Breast (tissue), 4 donors: Measurements from ENCODE around the genes TRIB2 and LRATD1.

DNA sequence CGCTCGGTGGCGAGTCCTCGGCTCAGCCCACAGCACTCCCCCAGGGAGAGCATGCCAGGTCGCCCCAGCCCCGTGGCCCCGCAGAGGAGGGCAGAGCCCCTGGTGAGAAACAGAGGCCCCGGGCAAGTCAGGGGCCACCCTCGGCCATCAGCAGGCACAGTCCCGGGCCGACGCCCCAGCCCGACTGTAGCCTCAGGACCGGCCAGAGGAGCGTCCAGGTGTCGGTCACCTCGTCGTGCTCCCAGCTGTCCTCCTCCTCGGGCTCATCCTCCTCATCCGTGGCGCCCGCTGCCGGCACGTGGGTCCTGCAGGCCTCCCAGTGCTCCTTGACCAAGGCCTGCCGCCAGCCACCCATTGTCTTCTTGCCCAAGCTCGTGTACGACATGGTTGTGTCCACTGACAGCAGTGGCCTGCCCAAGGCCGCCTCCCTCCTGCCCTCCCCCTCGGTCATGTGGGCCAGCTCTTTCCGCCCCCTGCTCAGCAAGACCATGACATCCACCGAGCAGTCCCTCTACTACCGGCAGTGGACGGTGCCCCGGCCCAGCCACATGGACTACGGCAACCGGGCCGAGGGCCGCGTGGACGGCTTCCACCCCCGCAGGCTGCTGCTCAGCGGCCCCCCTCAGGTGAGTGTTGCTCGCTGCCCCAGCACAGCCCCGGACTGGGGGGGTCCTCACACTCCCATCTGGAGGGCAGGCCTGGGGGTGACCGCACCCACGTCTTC, 51.5 kb downstream of the NTSR2 start:
- PRO-cap, 3 experiments = no peak in any of the 3 experiments
- RRBS = 93% methylated on average over 10 of the region's 46 CpGs

DNA sequence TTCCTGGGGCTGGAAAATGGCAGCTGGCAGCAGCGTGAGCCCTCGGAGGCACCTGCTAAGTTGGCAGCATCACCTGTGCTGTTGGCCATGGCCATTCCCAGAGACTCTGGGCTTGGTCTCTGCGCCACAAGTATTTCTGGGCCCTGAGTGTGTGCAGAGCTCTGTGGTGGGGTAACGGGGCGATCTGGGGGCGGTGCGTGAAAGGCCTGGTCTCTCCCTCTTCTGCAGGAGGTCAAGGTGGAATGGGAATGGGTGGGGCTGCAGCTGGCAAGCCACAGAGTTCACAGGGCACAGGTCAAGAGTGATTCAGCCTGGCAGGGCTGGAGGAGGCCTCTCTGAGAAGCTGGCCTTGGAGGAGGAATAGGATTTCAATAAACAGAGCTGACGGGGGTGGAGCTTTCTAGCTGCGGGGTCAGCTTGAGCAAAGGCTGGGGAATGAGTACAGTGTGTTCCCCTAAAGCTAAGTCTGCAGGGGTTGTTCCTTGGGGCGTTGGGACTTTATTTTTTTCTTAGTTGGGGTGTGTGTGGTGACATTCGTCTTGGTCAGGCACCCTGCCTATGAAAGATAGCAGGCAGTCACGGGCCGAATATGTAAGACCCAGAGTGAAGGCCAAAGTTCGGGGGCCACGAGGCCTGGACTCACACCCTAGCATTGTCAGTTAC, 10.4 kb upstream of the NTSR2 start:
- PRO-cap, 3 experiments = no peak in any of the 3 experiments
- RRBS = no CpG with 5 or more reads among the region's 15 CpGs

GRCh38 chr2:11744649-11745524, 1.5 kb upstream of the LPIN1 start:
- PRO-cap, 3 experiments = no peak in any of the 3 experiments
- RRBS = 49% methylated on average over 2 of the region's 15 CpGs

DNA sequence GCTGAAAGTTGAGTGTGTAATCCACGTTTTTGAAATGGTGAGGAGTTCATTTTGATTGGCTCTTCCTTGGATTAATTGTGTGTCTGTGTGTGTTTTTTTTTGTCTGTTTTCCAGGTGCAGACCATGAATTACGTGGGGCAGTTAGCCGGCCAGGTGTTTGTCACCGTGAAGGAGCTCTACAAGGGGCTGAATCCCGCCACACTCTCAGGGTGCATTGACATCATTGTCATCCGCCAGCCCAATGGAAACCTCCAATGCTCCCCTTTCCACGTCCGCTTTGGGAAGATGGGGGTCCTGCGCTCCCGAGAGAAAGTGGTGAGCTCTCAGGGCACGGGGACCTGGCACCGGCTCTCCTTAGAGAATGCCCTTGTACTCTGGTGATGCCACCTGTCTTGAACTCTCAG, 19.0 kb downstream of the LPIN1 start:
- PRO-cap, 3 experiments = no peak in any of the 3 experiments
- RRBS = no CpG with 5 or more reads among the region's 12 CpGs

DNA sequence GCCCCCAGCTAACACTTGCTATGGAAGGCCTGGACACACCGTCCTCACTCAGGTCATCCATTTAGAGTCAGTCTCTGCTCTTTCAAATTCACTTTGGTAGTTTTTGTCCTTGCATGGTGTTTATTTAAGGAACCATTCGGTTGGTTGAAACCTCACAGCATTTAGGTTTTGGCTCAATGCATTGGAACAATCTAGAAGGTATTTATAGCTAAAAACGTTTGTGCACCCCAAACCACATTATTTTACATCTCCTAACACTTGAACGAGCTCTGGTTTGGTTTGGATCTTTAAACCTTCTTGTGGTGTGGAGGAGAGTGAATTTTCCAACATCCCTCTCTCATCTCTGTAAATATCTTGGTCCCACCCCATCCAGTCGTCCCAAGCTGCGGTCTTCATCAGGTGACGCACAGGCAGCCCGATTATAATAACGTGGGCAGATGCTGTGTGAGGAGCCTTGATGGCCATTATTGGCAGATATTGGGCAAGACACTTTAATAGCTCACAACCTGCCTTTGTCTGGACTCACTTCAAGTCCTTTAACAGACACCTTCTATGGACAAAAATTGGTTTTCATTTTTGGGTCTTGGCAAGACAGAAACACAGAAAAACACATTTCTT, 288.0 kb downstream of the LPIN1 start:
- PRO-cap, 3 experiments = no peak in any of the 3 experiments
- RRBS = no CpG with 5 or more reads among the region's 9 CpGs

DNA sequence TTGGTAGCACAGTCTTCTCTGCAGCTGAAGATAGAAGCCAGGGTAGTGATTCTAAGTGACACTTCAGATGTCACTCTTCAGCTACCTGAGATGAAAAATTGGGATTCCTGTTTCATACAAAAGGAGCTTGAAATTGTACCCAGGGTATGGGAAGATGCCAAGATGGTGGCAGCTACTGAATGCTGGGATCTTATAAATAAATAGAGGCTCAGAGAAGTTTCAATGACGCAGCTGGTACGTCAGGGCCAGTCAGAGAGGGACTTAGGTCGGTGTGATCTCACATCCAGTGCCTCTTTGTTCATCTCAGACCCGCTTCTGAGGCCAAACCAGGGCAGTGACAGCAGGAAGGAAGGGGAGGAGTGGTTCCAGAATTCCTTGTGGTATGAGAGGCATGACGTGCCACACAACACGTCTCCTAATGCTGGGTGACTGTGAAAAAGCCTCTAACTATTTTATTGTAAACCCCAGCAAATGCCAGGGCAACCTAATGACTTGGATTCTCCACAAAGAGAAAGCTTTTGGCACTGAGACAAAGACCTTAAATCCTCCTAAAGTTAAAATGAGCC, 423.2 kb downstream of the LPIN1 start:
- PRO-cap, 3 experiments = peak in 2 of 3 experiments; most common minus-strand start position 296 of the sequence (in 2)
- RRBS = no CpG with 5 or more reads among the region's 6 CpGs

DNA sequence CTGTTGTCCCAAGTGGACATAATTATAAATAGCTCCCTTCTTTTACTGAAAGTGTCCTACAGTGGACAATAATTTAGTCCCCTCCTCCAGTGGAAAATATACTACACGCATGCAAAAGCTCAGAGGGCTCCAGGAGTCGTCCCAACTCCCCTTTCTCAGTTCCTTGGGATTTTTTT, 1.2 kb upstream of the TRIB2 start:
- PRO-cap, 3 experiments = no peak in any of the 3 experiments
- RRBS = no CpG with 5 or more reads among the region's 2 CpGs

DNA sequence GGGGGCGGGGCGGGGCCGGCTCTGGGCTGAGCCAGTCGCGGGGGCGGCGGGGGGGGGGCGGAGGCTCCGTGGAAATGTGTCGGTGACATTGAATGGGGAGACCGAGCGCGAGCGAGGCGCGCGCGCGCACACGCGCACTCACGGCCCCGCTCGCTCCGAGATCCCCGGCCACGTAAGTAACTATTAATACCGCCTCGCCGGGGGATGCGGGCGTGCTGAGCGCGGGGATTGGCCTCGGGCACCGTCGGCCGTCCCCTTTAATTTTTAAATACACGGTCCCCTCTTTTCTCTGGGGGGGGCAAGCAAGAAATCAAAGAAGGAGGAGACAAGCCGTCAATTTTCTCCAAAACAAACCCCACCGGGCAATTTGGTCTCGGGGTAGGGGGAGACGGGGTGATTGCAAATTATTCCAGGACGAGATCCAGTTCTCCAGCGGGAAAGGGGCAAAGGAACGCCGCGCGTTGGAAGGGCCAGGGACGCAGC, at the start of gene TRIB2:
TRIB2 (plus strand) TSS at position 98 of the 483 bp plus-strand sequence.
- PRO-cap, 3 experiments = peak in 3 of 3 experiments; most common plus-strand start position 88 of the sequence (in 2); most common minus-strand start position 157 of the sequence (in 2)
- RRBS = no CpG with 5 or more reads among the region's 50 CpGs

DNA sequence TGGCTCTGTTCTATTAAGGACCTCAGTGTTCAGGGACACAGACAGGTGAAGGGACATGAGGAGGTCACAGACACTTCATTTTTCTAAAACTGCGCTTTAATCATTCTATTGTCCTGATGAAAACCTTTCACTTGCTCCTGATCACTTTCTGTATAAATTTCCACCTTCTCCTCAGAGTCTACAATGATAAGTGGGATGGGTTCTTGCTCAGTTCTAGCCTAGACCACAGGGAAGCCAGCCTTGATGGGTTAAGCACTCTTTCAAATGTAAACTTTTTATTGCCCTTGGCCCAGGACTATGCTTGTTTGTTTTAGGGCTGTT, 59.5 kb downstream of the TRIB2 start:
- PRO-cap, 3 experiments = no peak in any of the 3 experiments
- RRBS = no CpG with 5 or more reads among the region's 1 CpG

- PRO-cap, 3 experiments = no peak in any of the 3 experiments
- RRBS = no CpG with 5 or more reads among the region's 4 CpGs
These were observed 289.6 kb downstream of the TRIB2 start for GRCh38 chr2:13006383-13006671.

GRCh38 chr2:14364686-14364885, 267.9 kb upstream of the LRATD1 start:
- PRO-cap, 3 experiments = no peak in any of the 3 experiments
- RRBS = no CpG with 5 or more reads among the region's 2 CpGs

DNA sequence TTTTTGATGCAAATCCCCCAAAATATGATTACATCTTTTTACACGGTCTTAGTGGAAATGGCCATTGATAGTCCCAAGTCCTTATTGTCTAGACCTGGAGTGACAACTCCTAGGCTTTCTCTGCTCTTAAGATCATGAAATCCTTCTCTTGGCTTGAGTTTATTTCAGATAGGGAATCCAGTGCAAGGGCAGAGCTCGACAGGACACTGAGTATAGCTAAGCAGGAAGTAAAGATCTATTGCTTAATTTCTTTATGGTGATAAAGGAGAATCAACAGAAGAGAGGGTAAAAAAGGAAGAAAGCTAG, 74.2 kb upstream of the LRATD1 start:
- PRO-cap, 3 experiments = no peak in any of the 3 experiments
- RRBS = no CpG with 5 or more reads among the region's 2 CpGs

GRCh38 chr2:14628753-14629395, 3.6 kb upstream of the LRATD1 start:
- PRO-cap, 3 experiments = no peak in any of the 3 experiments
- RRBS = no CpG with 5 or more reads among the region's 2 CpGs

- PRO-cap, 3 experiments = peak in 3 of 3 experiments; most common plus-strand start chr2:14632722 (in 3); most common minus-strand start chr2:14632533 (in 2)
- RRBS = 3% methylated on average over 26 of the region's 66 CpGs
These were observed at the start of gene LRATD1 for GRCh38 chr2:14632336-14632899. Gene LRATD1, plus strand, starts transcription at chr2:14632717.

DNA sequence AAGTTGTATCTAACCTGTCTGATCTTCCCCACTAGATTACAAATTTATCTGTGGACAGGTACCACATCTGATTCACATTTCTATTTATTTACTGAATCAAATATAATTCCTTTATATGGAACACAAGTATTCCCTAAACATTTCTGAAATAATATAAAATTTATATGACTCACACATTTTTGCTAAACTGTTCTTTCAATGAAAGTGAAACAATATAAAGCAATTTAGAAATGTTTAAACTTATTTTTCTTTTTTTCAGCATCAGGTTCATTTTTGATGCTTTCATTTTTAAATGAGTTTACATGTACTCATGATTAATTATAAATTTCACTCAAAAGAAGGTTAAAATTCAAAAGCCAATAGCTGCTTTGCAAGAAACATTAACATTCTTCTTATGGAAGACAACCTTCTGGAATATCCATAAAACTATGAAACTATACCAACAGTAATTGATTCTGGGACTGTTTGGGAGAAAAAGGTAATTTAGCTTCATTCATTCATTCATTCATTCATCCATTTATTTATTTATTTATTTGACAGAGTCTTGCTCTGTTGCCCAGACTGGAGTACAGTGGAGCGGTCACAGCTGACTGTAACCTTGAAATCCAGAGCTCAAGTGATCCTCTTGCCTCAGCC, 110.5 kb downstream of the NBAS start:
- PRO-cap, 3 experiments = no peak in any of the 3 experiments
- RRBS = no CpG with 5 or more reads among the region's 1 CpG

DNA sequence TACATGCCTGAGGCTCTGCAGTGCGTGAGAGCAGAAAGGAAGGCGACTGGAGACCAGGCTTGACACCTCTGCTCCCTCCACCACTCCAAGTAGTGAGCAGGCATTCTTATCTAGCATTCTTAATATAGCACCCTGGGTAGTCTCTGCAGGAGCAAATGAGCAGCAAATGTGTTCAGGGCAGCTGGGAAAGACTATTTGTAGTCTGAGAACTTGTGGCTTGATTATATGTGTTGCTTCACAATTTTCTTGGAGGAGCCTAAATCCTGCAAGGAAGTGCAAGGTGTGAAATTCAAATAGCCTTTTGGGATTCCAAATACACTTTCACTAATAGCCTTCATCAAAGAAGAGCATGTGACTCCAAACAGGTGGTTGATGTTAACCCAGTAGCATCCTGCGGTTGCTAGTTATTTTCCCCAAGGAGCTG, 143.3 kb downstream of the DDX1 start:
- PRO-cap, 3 experiments = no peak in any of the 3 experiments
- RRBS = no CpG with 5 or more reads among the region's 3 CpGs

- PRO-cap, 3 experiments = no peak in any of the 3 experiments
- RRBS = no CpG with 5 or more reads among the region's 7 CpGs
These were observed 304.7 kb downstream of the MYCN start for GRCh38 chr2:16244959-16245488.

DNA sequence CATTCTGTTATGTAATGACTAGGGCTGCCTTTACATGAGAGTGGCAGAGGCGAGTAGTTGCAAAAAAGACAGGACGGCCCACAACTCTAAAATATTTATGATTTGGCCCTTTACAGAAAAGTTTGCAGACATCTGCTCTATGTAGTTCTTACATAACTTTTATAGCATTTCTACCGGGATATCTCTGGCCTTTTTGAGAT, 102.9 kb downstream of the CYRIA start:
- PRO-cap, 3 experiments = no peak in any of the 3 experiments
- RRBS = no CpG with 5 or more reads among the region's 3 CpGs

DNA sequence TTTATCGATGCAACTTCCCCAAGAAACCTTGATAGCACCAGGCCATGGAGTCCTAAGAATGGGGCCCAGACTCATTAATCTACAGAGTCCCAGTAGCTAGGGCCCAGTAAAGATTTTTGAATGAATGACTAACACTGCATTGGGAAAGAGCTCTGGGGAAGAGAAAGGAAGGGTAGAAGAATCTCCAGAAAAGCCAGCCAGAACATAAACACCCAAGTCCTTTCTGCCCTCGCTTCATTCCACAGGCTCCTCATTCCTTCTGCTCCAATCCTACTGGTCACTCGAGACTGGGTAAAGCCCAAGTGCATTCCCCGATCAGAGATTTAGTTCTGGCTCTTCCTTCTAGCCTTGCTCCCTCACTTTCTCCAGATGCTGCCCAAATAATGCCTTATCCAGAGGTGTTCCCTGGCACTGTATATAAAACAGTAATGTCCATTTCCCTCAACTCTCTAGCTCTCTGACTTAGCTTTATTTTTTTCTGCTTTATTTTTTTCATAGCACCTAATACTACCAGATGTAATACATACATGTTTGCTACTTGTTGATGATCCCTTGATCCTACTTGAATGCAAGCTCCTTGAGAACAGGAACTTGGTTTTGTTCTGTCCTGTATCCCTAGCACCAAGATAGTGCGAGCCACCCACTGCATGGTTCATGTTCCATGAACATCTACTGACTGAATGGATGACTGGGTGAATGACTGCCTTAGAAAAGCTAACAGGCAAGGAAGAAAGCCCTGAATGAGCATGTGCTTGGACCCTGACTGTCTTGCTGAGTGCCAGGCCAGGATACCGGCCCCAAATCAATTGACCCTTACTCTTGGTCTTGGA, 44.1 kb downstream of the CYRIA start:
- PRO-cap, 3 experiments = no peak in any of the 3 experiments
- RRBS = no CpG with 5 or more reads among the region's 6 CpGs

DNA sequence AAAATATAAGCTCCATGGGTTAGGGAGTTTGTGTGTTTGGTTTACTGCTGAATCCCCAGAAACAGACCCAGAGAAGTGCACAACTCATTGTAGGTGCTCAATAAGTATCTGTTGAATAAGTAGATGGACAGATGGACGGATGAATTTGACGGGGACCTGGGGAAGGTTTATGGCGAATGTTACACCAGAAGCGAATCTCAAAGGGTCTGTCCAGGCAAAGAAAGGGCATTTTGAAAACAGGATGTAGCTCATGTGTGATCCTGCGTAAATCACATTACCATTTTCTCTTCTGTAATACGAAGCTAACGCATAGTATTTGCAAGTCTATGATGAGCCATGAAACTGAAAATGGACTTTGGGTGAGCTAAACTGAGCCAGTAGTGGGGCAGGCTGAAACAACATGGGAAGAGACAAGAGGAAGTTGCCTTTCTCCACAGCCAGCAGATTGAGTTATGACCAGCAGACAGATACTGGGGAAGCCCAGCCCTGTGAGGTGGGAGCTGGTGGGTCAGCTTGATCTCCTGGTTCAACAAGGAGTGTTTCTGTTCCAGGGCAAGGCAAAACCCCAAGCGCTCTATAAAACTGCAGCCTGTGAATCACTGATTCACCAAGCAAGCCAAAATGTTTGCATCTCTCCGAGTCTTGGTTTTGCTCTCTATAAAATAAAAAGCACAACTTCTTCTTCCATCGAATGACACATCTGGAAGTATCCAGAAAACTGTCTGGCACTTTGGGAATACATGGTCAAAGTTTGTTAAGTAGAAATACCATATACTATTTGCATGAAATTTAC, 11.9 kb downstream of the CYRIA start:
- PRO-cap, 3 experiments = no peak in any of the 3 experiments
- RRBS = no CpG with 5 or more reads among the region's 10 CpGs